Left ventricle myocardium (tissue), 1 donor: ENCODE measurements around the genes DNA2, DDX50 and PPA1.

- PRO-cap, result no peak
Measured at GRCh38 chr10:68153448-68154165, 44.3 kb downstream of the MYPN start.

- PRO-cap, result no peak
Measured at GRCh38 chr10:68345608-68346175, 13.0 kb upstream of the PBLD start.

GRCh38 chr10:68471184-68472364 is at the start of gene DNA2:
Gene DNA2 (minus strand): TSS chr10:68471973.
- PRO-cap, result no peak

- PRO-cap, result no peak
Measured at GRCh38 chr10:68509442-68509641, 18.0 kb downstream of the SLC25A16 start.

GRCh38 chr10:68901155-68902233 is at the start of gene DDX50:
Gene DDX50 (plus strand): TSS chr10:68901315.
- PRO-cap, result bidirectional peak, plus-strand start at chr10:68901280, minus-strand start at chr10:68901051

- PRO-cap, result no peak
Measured at GRCh38 chr10:68983973-68985006, 4.3 kb upstream of the KIFBP start.

DNA sequence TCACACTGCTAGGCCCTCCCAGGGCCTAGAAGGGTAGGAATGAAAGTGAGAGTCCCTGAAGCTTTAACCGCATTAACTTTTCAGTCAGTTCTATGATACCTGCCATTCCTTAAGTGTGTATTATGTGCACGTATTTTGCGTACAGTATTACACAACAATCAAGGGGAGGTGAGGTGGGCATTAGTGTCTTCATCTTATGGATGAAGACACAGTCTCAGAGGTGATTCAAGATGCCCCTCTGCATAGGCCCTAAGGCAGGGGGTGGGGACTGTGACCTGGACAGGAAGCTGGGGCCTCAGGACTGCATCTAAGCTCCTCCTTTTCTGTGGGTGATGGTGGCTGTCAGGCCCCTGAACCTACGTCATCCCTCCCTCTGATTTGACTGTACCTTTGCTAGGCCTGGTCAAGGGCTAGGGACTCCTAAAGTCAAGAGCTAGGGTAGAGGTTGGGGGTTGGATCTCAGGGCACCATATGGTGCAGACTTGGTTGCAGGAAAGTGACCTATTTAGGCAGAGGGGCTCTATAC is 1.5 kb upstream of the HK1 start:
- PRO-cap, result no peak

DNA sequence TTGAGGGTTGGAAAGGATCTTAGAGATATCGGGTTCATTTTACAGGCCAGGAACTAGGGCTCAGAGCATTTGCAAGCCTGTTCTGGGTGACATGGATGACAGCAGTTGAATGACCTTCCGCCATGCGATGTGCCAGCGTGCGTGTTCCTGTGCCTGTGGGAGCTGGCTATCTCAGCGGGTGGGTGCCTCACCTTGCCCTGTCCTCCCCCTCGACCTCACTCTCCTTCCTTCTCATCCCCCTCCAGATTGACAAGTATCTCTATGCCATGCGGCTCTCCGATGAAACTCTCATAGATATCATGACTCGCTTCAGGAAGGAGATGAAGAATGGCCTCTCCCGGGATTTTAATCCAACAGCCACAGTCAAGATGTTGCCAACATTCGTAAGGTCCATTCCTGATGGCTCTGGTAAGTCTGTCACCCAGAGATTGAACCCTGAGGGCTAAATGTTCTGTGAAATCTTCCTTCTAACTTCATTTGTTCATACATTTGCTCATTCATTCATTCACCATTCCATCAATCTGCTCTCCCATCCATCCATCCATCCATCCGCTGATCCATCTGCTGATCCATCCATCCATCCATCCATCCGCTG is 25.0 kb downstream of the HK1 start:
- PRO-cap, result no peak

GRCh38 chr10:69358753-69359208 is 40.1 kb downstream of the HK1 start:
- PRO-cap, result no peak

GRCh38 chr10:69364683-69364972 is 46.0 kb downstream of the HK1 start:
- PRO-cap, result no peak

- PRO-cap, result no peak
Measured at GRCh38 chr10:69464825-69465375, 13.6 kb downstream of the TSPAN15 start.

- PRO-cap, result no peak
Measured at GRCh38 chr10:69474559-69475480, 23.6 kb downstream of the TSPAN15 start.

- PRO-cap, result no peak
Measured at GRCh38 chr10:69911839-69912060, 110.0 kb downstream of the COL13A1 start.

DNA sequence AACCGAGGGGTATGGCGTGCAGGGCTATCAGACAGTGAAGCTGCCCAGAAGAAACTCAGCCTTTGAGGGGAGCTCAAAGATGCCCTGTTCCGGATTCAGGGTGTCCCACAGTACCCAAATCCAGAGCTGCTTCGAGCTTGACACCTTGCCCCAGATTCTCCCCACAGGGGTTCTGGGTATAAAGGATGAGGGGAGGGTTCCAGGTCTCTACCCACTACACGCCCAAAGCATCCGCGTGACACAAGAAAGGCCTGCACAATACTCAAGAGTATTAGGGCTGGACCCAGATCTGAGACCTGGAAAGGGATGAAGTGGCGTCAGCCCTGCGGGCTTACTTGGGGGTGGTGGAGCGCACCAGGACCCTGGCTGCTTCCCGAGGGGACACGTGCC is 1.4 kb downstream of the TYSND1 start:
- PRO-cap, result no peak

DNA sequence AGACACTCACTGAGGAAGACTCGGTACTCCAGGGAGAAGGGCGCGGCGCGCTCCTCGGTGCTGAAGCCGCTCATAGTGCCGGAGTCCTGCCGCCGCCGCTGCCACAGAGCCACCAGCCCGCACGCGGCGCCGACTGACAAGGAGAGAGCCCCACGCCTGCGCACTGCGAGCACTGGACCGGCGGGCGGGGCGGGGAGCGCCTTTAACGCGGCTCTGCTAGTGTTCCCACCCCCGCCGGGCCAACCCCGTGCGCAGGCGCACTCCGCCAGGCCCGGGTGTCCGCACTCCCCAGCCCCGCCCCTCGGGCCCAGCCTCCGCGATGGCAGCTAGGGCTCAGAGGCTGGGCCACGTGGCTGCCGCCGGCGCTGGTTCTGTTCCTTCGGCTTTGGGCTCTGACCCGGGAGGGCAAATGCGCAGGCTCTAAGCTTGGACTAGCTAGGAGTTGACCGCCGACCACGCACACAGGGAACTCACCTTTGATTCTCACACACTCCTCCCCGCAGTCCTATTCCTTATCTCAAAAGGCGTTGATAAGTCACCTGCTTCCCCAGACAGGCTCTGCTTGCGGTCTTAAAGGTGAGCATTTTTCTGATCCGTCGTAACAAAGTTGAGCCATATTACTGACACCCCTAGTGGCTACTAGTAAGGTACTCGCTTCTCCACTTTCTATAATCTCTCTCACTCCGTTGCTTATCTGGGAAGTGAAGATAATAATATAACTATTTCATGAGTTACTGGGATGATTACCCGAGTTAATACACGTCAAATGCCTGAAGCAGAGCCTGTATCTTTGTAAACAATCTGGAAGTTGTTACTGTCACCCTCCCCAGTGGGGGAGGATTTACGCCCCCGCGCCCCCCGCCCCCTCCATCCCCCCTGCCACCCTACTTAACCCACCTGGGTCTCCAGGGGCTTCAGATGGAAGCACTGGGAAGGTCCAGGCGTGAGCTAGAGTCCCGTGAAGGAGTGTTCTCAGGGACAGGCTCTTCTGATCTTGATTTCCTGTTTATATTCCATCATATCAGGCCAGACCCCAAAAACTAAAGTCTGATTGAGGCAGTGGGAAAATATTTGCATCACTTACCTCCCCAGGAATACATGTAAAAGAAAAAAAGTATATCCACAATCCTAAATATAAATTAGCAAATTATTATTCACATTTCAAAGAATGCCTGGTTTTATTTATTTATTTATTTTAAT is at the start of gene PPA1:
PPA1 (minus strand) TSS at position 176 of the 1,200 bp plus-strand sequence.
- PRO-cap, result bidirectional peak, plus-strand start at position 310 of the sequence, minus-strand start at position 138 of the sequence

DNA sequence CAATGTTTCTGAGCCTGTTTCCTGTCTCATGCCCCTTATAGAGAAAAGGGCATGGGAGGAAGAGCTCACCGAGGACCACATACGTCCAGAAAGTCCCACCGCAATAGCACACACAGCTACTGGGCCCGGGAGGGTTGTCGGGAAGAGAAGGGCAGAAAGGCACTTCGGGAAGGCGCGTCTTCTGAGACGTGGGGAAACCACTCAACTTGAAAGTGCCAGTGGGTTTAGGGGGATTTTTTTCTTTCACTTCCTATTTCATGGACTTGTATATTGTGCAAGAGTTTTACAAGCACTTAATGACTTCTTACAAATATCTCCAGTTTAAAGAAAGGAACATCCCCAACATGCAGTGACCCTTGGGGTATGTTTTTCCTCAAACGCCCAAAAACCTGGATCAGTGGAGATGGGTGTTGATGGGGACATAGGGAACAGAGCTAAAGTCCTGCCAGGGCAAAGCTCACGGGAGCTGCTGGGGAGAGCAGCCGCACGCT is 27.0 kb downstream of the LRRC20 start:
- PRO-cap, result no peak

GRCh38 chr10:70445601-70446532 is 4.4 kb upstream of the NODAL start:
- PRO-cap, result no peak

- PRO-cap, result no peak
Measured at GRCh38 chr10:70482116-70482618, 3.6 kb downstream of the PALD1 start.

DNA sequence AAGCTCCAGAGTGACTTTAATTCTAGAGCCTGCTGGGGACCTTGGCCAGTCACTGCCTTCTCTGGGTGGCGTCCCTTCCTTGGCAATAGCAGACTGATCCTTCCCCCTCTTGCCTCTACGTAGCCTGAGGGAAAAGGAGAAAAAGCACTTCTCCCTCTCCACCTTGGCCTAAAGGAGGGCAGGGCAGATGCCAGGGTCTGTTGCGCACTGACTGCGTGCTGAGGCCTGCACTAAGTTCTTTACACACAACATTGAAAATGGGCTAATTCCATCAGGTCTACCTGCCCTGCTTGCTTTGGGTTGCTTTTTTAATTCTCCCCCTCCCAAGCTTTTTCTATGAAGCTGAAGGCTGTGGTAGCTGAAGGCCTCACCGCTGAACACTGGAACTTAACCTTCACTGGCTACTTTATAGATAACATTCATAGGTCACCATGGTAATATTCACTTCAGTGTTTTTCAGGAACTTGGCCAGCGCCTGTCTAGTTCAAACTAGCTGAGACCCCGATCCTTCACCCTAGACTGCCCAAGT is 28.9 kb downstream of the PRF1 start:
- PRO-cap, result no peak

DNA sequence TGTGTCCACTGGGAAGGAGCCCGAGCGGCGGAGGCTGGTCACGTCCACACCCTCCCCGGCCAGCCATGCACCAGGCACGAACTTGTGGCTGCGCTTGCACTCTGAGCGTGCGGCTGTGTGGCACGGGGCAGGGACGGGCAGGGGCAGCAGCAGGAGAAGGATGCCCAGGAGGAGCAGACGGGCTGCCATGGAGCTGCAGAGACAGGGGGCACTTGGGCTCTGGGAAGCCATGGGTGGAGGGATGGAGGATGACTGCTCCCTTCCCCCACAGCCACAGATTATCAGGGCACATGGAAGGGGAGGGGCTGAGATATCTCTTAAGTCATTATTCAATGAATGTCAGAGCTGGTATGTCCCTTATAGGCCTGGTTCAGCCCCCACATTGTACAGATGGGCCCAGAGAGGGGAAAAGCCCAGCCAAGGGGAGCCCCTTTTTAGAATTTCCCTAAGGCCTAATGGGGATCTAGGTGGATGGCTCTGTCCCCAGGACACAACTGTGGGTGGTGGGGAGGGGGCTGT is 1.8 kb downstream of the PRF1 start:
- PRO-cap, result no peak